Heart (tissue), 3 donors: ENCODE measurements around the genes TMEM269 and TMEM125.

GRCh38 chr1:42695338-42696438 is 13.5 kb downstream of the YBX1 start:
- RAMPAGE, long total RNA, 2 experiments = no peak in any of the 2 experiments

DNA sequence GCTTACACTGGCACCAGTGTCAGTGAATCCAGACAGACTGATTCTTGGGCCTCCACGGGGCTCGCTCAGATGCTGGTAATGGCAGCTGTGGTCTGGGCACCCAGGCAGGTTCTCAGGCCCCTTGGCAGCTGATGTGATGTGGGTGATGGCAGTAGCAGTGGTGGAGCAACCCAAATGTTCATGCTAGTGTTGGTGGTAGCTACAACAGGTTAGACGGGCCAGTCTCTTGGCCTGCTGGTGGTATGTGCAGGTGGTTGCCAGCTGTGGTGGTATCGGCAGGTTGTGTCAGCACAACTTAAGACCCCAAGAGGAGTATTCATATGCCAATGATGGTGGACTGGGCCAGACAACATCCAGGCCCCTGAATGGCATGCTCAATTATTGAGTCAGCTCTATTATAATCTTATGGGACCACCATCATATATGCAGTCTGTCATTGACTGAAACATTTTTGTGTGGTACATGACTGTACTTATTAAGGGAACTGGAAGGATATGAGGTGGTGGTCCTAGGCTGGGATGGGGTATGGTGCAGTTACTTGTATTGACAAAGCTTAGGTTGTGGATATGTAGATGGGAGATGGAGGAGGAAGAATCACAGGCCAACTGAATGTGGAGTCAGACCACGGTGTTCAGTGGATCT is 24.1 kb downstream of the CLDN19 start:
- RAMPAGE, long total RNA, 2 experiments = no peak in any of the 2 experiments

DNA sequence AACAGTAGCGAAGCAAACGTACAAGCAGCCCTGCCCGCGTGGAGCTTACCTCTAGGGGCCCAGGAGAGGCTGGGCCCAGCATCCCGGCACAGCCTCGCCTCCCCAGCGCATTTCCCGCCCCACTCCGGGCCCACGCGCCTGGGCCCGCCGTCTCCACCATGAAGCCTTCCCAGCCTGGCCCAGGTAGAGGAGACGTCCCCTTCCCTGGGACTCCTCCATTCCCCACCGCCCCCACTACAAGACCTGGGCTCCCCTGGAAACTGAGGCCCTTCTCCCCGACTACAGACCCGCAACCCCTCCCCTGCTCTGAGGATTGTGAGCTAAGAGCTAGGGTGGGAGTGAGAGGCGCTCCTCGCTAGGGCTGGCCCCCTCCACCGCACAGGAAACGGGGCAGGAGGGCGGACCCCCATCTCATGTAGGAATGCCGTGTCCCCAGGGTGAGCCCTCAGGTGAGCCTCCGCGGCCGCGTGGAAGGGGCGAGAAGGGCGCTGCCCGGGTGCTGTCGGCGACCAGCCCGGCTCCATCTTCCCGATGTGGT is at the start of gene TMEM269:
TMEM269 (plus strand) TSS at position 358 of the 538 bp plus-strand sequence.
- RAMPAGE, long total RNA, 2 experiments = no peak in any of the 2 experiments

DNA sequence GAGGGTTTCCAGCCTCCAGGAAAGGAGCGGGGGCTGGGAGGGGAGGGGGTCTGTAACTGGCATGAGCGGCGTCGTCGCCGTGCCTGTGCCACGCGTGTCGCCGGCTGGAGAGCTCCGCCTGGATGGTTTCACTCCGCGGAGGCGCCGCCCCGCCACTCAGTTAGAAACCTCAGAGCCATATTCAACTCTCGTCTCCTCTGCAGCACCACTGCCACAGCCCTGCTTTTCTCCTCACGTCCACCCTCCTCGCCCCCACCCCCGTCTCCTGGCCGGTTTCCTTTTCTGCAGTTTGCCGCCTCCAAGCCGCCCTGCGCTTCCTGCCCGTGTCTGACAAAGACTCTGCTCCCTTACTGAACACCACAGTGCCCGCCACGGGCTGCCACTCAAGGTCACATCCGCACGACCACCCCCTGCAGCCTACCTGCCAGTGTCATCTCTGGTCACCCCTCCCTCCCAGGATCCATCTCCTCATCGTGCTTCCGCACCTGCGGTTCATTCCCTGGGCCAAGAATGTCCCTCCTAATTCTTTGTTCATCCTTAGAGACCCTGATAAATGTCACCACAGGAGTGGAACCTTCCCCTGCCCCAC is 563 bp downstream of the TMEM269 start:
- RAMPAGE, long total RNA, 2 experiments = no peak in any of the 2 experiments

DNA sequence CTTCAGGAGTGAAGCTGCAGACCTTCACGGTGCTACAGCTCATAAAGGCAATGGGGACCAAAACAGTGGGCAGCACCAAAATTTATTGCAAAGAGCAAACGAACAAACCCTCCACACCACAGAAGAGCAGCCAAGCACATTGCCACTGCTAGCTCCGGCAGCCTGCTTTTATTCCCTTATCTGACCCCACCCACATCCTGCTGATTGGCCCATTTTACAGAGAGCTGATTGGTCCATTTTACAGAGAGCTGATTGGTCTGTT is 42.5 kb downstream of the SLC2A1 start:
- RAMPAGE, long total RNA, 2 experiments = no peak in any of the 2 experiments

DNA sequence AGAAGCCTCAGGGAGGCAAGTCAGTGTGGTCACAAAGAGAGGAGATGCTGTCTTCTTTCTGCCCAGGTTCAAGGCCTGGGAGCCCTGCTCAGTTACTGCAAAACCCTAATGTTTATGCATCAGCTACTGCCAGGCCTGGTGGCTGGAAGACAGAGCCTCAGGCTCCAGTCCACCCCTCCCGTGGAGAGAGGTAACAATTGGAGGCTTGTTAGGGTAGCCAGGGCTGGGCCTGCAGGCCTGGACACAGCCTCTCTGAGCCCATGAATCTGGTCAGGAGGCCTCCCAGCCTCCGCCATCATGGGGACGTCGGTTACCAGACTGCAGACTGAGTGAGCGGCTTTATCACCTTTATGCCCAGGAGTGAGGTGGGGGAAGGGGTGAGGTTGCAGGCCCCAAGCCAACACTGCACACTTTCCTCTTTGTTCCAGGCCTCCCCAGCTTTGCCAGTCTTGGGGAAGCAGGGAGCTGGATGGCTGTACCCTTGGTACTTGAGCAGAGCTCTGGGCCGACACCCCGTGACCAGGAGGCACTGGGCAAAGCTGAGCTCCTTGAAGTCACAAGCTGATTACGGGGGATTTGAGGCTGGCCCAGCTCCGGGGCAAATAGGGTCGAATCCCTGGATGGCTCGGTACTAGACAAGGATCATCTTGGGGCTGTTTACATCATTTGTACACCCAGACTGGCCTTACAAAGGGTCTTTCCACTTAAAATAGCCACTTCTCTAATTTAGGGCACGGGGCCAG is 5.3 kb downstream of the SLC2A1 start:
- RAMPAGE, long total RNA, 2 experiments = no peak in any of the 2 experiments

DNA sequence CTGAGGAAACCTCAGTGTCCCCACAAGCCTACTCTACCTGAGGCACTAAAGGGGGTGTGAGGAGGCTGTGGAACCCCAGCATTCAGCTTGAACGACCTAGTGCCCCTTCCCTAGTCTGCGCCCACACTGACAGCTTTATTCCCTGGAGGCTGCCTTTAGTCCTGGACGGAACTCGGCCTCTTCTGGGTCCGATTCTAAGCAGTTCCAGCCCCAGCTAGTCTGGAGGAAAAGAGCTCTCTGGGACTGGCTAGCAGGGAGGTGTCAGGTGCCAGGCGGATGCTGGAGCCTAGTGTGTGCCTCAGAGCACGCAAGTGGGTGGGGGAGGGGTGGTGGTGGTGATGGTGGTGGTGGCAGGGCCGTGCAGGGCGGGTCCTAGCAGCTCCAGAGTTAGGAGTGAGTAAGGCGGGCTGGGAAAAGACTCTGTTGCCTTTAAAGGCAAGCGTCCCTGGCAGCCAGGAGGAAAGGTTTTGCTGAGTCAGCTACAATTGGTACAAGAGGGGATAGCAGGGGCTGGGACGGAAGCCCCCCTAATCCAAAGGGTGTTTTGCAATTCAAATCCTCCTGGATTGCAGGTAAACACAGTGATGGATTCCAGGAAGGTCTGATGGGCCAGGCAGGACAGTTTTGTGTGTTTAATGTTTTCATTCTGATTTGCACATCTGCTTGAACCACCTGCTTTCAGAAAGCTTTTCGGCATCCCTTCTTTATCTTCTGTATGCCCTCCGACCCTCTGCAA is 4.0 kb upstream of the SLC2A1 start:
- RAMPAGE, long total RNA, 2 experiments = no peak in any of the 2 experiments

DNA sequence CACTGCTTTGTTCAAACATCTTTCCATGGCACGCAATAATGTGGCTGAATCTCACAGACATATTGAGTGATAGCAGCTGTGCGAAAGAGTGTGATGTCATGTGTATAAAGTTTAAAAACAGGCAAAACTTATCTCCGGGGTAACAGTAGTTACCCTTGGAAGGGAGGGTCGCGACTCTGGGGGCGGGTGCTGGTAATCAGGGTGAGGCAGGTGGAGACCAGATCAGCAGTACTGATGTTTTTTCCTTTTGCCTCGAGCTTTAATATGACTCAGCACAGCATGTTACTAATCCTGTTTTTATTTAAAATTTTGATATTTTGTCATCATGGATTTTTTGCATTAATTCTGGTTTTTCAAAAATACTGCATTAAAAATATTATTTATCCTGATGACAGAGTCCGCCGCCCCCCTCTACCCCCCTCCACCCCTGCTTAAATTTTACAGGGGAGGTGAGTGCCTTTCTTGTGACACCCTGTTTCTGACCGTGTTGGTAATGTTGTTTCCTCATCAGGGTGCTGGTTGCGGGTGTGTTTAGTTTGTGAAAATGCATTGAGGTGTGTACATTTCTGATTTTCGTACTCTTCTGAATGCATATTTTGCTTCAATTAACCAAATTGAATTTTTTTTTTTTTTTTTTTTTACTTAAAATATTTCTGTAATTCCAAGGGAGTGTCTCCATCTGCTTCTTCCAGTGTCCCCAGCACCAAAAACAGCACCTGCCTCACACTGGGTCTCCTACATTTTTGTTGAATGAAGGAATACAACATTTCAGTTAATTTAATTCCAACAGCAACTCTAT is 5.2 kb upstream of the SLC2A1 start:
- RAMPAGE, long total RNA, 2 experiments = no peak in any of the 2 experiments

DNA sequence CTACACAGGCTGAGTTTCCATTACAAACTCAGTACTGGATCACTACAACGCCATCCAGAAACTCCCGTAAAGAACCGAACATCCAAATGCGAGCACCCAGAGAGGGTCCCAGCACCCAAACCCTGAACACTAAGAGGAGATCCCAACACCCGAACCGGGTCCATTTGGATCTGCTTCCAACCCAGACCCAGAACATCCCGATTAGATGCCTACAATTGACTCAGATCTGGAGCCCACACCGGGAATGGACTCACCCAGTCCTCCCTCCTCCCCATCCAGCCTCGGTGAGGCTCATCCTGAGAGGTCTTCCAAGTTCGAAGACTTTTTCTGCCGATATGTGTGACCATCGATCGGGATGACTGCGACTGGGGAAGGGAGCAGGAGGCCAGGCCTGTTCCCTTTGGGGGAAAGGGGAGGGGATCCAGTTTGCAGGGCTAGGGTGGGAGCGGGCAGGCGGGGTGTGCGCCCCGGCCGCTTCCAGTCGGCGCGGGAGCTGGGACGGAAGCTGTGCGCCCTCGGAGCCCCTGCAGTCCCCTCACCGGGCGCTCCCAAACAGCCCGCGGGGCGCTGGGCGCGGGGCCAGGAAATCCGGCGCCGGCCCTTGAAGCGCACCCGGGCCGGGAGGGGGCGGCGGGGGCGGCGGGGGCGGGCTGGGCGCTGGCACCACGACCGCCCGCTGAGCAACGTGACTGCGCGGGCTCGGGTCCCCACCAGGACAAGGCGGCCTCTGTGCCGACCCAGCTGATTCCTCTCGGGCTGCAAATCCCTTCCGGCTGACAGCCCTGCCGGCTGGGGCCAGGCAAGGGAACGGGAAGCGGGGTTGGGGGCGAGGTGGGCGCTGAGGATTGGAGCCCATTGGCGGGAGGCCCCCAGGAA is 79.7 kb upstream of the CFAP144 start:
- RAMPAGE, long total RNA, 2 experiments = no peak in any of the 2 experiments

- RAMPAGE, long total RNA, 2 experiments = no peak in any of the 2 experiments
Measured at GRCh38 chr1:43119631-43120218, 28.0 kb upstream of the CFAP144 start.

DNA sequence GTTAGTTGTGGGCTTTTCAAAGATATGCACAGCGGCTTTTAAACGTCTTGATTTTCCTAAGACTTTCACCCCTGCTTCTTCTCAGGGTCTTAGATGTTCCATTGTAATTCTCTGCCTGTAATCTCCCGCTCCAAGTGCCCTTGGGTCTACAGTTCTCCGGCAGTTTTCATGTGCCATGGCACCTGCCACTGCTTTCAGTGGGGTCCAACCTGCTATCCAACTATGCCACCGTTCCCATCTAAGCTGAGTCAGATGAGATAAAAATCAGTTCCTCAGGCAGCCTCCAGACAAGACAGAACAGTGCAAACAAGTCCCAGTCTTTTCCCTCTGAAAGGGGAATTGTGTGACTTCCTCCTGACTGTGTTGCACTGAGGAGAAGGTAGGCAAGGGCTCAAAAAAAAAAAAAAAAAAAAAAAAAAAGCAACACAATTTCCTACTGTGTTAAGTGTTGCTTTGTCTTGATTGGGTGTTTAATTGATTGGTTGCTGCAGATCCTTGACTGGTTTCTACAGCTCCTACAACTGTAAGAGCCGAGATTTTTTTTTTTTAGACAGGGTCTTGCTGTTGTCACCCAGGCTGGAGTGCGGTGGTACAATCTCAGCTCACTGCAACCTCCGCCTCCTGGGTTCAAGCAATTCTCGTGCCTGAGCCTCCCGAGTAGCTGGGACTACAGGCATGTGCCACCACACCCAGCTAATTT is 26.4 kb upstream of the CFAP144 start:
- RAMPAGE, long total RNA, 2 experiments = no peak in any of the 2 experiments

DNA sequence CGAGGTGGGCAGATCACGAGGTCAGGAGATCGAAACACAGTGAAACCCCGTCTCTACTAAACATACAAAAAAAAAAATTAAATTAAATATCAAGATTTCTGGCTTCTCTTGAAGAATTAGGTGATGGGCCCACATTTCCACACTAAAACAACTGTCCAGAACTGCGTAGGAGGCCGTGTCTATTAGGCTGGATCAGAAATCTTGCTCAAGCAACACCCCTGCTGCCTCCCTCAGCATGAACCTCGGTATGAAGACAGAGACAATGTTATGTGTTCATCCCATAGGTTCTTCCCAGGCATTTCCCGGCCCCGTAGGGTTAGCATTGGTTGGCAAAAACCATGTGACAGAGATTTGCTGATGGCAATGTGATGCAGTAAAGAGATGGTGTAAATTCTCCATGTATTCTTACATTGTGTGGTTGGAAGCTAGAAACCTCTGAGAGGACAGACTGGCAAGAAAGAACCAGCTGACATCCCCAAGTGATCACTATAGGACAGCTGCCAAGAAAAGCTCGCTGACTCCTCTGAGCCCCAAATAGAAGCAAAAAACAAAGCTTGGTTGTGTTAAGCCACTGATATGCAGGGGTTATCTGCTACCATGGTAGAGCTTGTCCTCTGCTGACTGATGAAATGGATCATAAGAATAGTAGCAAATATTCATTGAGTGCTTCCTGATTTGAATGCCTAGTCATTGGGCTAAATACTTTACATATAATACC is 10.1 kb upstream of the CFAP144 start:
- RAMPAGE, long total RNA, 2 experiments = no peak in any of the 2 experiments

GRCh38 chr1:43164221-43164652 is 7.9 kb downstream of the EBNA1BP2 start:
- RAMPAGE, long total RNA, 2 experiments = no peak in any of the 2 experiments

- RAMPAGE, long total RNA, 2 experiments = no peak in any of the 2 experiments
Measured at GRCh38 chr1:43206603-43207495, 34.7 kb downstream of the CFAP57 start.

DNA sequence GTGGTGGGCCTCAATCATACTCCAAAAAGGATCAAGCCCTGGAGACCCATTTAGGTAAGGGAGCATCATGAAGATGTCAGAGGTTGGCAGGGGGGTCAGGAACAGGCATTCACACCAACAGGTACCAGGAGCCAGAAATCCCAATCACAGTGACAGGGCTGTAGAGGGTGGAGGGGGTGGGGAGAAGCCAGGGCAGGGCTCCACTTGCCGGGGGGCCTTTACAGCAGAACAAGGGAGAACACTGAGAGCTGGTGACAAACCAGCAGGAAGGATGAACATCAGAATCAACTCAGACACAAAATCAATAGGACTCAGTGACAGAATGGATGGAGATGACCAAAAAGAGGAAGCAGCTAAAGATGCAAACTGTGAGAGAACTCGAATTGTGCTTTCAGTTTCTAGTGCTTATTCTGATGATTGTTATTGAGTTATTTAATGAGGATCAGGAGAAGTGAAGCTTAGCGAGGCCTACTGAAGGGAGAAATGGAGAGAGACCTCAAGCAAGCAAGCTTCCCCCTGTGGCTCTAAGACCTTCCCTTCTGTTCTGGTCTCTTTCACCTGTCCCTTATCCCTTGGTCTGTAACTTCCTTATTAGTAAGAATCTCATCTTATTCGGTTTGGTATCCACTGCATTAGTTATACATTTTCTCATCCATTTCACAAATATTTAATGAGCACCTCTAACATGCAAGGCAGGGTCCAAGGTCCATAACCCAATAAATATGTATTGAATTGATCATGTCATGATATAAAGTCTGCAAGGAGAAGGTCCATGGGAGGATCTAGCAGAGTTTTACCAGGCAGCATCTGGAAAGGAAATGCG is 30.3 kb upstream of the TMEM125 start:
- RAMPAGE, long total RNA, 2 experiments = no peak in any of the 2 experiments

- RAMPAGE, long total RNA, 2 experiments = no peak in any of the 2 experiments
Measured at GRCh38 chr1:43269637-43270188, at the start of gene TMEM125. Gene TMEM125, plus strand, starts transcription at chr1:43269983.

GRCh38 chr1:43290221-43290900 is 5.0 kb upstream of the C1orf210 start:
- RAMPAGE, long total RNA, 2 experiments = no peak in any of the 2 experiments

GRCh38 chr1:43417695-43418571 is 28.2 kb downstream of the SZT2 start:
- RAMPAGE, long total RNA, 2 experiments = no peak in any of the 2 experiments

- RAMPAGE, long total RNA, 2 experiments = no peak in any of the 2 experiments
Measured at GRCh38 chr1:43460823-43461422, 7.2 kb upstream of the HYI start.

DNA sequence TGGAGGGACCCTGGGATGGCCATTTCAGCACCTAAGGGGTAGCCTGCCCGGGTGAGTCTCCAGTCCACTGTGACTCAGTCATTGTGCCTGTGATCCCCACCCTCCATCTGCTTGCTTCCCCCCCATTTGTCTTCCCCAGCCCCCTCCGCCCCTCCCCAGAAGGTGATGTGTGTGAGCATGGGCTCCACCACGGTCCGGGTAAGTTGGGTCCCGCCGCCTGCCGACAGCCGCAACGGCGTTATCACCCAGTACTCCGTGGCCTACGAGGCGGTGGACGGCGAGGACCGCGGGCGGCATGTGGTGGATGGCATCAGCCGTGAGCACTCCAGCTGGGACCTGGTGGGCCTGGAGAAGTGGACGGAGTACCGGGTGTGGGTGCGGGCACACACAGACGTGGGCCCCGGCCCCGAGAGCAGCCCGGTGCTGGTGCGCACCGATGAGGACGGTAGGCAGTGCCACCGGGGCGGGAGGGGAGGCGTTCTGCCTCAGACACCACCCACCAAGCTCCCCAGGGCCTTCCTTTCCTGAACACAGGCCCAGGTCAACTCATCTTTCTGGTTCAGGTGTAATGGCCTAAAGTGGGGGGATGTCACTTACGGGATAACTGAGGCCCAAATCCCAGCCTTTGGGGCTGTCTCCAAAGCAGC is 52.2 kb upstream of the KDM4A start:
- RAMPAGE, long total RNA, 2 experiments = no peak in any of the 2 experiments